Mesenchymal stem cell of Wharton's jelly (primary cell): ENCODE measurements around a stretch of chr20.

DNA sequence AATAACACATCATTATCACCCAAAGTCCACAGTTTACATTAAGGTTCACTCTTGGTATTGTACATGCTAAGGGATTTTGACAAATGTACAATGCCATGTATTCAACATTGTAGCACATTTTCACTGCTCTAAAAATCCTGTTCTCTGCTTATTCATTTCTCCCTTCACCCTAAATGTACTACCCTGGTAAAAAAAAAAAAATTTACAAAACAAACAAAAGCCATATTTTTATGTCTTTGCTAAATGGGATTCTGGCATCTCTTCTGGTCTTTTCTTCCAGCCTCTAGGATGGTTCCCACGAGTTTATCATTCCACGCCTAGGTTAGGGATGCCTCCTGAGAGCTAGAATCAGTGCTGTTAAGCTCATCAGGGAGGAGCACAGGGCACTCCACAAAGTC, 101.8 kb upstream of the MC3R start:
- CAGE, long polyA plus RNA: no peak

DNA sequence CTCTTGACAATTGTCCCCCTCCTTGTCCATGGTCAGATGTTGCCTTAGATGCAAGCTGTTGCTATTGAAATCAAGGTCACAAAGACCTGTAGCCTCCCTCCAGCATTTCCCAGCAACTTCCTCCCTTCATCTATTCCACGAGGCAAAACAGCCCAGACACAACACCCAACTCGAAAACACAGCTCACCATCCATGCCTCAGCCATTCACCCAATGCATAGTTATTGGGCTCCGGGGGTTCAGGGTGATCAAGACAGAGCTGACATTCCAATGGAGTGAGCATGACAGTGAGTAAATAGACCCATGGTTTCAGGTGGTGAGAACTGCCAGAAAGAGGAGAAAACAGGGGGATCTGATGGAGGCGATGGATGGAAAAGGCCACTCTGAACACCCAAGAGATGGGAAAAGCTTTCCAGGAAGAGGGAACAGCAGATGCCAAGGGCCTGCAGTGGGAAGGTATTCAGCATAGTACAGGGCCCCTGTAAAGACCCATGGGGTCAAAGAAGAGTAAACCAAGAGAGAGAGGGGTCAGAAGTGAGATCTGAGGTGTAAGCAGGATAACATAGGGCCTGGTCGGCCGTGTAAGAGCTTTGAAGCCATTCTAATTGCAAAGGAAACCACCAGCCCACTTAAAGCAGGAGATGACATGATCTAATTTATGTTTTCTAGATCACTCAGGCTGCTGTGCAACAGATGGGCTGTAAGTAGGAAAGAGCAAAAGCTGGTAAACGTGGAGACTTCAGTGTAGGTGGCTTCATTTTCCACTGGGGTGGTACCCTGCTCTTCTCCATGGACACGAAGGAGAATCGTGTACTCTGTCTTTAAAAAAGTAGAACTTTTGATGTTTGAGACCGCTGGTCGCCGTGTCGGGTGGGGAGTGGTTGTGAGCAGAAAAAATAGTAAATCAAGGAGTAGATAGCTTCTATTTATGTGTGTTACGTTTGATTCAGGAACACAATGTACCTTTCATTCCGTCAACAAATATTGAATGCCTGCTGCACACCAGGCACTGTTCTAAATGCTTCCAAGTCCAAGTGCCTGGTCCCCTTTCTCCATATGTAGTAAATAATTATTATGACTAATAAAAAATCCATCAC, 6.1 kb downstream of the CASS4 start:
- CAGE, long polyA plus RNA: no peak

- CAGE, long polyA plus RNA: no peak
Observed at GRCh38 chr20:56429758-56430159, 17.7 kb downstream of the CASS4 start.

DNA sequence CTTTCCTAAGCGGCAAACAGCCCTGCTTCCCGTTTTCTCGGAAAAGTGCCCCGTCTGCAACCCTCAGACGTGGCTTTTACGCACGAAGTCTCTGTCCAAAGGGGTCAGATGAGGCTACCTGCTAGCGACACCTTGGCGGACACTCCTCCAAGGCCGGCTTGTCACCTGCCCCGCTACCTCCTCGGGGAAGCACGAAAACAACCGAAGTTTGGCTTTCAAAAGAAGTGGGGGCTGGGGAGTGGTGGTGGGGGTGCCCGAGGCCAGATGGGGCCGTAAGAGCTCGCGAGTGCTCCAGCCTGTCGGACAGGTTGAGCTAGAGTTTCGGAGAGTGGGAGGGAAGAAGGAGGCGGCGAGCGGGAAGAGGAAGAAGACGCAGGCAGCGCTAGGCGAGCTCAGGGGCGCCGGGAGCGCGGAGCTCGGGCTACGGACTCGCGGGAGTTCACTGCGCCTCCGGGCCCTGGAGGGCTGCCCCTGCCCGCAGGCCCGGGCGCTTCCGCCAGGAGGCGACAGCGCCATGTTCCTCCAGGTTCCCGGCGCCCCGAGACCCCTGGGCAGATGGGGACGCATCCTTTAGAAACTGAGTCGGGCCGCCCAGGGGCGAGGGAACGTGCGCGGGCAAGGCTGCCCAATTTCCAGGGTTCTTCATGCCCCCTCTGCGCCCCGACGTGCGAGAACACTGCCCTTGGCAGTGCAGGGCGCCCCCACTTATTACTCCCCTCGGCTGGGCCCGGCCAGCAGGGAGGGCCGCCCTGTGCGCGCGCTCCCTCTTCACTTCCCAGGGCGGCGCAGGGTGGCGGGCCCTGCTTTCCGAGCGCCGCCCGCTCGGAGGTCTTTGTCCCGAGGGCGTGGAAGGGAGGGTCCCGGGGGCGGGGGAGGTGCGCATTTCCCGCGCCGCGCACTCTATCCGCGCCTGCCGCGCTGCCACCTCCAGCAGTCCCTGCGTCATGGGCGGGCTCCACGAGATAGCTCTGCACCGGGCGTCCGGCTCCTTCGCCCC, 1.0 kb downstream of the TFAP2C start:
- CAGE, long polyA plus RNA: no peak

DNA sequence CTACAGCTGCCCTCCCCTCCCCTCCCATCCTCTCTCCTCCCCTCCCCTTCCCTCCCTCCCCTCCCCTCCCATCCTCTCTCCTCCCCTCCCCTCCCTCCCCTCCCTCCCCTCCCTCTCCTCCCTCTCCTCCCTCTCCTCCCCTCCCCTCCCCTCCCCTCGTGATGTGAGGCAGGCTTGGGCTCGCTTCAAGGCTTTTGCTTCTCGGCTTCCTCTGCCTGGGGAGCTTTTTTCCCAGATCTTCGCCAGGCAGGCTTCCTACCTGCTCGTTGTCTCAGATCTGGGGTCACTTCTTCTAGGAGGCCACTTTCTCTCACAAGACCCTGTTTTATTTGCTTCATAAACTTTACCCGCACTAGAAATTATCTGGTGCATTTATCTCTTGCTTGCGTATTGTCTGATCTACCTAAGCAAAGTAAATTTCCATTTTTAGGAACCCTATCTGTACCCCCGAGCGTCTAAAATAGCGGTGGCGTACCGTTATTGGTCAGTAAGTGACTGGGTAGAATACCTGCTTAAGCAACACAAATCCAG, 150.8 kb downstream of the TFAP2C start:
- CAGE, long polyA plus RNA: no peak

DNA sequence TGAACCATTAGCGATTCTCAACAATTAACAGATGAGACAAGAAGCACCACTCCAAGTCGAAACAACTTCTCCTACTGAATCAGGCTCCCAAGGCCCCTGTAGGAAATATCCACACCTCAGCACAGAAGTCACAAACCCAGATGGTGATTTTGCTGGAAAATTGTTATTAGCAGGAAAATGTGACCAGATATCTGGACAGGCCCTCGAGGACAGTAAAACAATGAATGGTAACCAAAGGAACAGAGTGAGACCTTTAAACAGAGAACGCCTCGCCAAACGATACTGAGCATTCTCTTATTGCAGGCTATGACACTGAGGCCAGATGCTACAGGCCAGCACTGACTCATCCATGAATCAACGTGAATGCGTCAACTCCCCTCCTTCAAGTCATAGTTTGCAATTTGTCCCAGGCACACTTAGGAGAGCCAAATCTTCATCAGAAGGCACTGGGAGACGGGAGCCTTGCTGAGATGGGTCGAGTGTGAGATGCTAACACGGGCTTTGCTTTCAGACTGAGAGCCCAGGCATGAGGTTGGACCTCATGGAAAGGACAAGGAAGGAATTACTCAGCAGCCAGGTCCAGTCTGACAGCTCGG, 60.9 kb downstream of the BMP7 start:
- CAGE, long polyA plus RNA: no peak

DNA sequence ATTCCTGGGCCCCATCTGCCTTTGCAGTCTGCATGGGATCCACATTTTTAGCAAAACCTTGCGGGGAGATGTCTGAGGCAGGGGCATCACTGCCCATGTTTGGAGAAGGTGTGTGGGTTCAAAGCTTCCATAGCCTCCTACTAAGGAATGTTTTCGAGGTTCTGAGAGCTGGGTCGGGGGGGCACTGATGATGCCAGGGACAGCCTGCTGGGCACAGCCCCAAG, 13.0 kb downstream of the RBM38 start:
- CAGE, long polyA plus RNA: no peak

GRCh38 chr20:57440534-57441594, 49.7 kb downstream of the RBM38 start:
- CAGE, long polyA plus RNA: no peak

DNA sequence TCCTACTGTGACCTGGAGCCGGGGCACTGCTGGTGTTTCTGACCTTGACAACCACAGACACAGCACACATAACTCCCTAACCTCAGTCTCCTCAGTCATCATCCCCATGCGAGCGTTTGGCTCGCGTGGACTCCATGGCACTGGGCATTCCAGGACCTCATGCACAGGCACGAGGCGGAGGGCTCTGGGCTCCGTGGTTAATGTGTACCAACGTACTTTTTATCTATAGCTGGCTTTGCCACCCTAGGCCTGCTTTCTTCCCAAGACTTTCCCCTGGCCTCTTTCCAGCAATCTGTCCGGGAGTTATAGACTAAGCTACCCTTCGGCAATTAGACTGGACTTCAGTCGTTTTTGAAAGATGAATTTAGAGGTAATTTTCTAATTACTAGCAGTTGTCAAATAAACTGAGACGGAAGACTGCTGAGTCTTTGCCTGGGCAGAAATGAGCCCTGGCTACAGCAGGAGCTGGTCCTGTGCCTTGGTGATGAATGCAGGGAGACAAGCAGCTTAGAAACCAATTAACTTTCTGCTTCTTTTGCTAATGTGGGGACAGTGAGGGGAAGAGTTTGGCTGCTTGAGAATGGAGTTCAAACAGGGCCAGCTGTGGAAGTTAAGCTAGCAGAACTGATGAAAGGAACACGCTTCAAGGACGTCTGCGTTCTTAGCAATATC, 16.1 kb upstream of the CTCFL start:
- CAGE, long polyA plus RNA: no peak

GRCh38 chr20:57545788-57546699, 14.9 kb upstream of the PCK1 start:
- CAGE, long polyA plus RNA: no peak

DNA sequence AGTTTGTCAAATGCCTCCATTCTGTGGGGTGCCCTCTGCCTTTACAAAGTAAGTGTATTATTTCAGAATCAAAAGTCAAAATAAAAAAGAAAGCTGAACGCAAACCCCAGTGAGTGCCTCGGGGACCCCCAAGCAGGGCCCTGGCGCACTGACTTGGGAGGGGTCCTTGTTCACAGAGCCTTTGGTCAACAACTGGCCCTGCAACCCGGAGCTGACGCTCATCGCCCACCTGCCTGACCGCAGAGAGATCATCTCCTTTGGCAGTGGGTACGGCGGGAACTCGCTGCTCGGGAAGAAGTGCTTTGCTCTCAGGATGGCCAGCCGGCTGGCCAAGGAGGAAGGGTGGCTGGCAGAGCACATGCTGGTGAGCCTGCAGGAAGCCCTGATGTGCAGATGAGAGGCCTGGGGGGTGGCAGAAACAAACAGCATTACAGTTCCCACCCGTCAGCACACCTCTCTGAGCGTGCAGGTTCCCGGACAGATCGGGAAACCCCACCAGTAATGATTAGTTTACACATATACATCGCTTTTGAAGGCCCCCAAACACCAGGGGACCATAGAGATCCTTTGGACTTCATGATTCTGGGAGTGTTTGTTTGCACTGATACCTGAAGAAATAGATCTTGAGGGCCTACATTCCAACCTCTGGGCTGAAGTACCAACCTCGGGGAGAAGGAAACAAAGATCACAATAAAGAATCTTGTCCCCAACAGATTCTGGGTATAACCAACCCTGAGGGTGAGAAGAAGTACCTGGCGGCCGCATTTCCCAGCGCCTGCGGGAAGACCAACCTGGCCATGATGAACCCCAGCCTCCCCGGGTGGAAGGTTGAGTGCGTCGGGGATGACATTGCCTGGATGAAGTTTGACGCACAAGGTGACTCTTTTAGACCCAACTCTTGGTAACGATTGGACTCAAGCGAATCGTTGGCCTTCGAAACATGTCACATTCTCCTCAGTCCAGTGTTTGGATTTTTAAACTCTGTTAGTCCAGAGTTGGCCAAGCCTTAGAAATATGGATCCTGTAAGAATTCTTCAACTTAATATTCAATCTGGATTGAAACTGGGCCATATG, 2.3 kb downstream of the PCK1 start:
- CAGE, long polyA plus RNA: no peak

DNA sequence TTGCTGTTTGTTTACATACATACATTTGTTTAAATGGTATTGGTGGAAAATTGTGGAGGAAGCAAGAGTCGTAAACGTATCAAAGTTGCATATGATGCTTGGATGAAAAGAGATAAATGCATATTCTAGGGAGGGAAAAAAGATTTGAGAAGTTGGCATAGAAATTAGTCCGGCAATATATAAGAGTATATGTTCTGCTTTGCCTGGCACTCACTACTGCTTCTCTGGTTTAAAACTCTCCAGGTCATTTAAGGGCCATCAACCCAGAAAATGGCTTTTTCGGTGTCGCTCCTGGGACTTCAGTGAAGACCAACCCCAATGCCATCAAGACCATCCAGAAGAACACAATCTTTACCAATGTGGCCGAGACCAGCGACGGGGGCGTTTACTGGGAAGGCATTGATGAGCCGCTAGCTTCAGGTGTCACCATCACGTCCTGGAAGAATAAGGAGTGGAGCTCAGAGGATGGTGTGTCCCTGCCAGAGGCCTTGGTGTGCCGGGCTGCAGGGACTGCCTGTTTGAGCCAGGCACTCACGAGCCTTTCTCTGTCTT, 3.1 kb downstream of the PCK1 start:
- CAGE, long polyA plus RNA: no peak

DNA sequence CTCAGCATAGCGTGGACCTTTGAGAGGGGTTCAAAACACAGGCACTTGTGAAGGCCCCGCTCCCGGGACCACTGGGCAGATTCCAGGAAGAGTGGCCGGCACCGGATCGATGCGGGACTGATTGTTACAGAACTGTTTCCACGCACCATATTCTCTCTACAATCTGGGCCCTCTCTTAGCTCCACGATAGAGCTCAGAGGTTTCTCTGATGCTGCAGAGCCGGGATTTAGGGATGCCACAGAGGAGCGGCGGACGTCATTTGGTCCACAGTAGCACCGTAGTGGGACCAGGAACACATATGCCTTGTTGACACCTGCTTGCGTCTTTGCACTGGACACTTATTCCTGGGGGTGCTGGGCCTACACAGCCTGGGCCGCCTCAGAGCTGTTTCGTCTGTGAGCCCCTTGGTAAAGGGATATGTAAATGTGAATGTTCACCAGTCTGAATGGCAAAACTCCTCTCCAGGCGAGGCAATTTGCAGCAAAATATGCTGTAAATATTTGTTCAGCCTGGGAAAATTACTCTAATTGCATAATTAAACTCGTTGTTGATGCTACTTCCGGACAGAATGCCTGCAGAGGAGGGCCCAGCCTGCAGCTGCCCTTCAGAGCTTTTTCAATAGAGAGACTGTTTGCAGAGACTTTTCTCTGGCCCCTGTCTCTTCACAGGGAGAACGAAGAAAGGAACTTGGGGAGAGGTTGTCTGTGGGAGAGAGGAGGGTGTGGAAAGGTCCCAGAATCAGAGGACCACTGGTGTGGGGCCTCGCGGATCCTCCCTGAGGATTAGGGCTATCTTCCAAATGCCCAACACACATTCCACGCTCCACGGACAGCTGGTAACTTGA, 9.4 kb downstream of the PCK1 start:
- CAGE, long polyA plus RNA: no peak

DNA sequence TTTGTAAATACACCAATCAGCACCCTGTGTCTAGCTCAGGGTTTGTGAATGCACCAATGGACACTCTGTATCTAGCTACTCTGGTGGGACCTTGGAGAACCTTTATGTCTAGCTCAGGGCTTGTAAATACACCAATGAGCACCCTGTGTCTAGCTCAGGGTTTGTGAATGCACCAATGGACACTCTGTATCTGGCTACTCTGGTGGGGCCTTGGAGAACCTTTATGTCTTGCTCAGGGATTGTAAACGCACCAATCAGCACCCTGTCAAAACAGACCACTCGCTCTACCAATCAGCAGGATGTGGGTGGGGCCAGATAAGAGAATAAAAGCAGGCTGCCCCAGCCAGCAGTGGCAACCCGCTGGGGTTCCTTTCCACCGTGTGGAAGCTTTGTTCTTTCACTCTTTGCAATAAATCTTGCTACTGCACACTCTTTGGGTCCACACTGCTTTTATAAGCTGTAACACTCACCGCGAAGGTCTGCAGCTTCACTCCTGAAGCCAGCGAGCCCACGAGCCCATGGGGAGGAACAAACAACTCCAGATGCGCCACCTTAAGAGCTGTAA, 9.2 kb upstream of the ZBP1 start:
- CAGE, long polyA plus RNA: no peak

DNA sequence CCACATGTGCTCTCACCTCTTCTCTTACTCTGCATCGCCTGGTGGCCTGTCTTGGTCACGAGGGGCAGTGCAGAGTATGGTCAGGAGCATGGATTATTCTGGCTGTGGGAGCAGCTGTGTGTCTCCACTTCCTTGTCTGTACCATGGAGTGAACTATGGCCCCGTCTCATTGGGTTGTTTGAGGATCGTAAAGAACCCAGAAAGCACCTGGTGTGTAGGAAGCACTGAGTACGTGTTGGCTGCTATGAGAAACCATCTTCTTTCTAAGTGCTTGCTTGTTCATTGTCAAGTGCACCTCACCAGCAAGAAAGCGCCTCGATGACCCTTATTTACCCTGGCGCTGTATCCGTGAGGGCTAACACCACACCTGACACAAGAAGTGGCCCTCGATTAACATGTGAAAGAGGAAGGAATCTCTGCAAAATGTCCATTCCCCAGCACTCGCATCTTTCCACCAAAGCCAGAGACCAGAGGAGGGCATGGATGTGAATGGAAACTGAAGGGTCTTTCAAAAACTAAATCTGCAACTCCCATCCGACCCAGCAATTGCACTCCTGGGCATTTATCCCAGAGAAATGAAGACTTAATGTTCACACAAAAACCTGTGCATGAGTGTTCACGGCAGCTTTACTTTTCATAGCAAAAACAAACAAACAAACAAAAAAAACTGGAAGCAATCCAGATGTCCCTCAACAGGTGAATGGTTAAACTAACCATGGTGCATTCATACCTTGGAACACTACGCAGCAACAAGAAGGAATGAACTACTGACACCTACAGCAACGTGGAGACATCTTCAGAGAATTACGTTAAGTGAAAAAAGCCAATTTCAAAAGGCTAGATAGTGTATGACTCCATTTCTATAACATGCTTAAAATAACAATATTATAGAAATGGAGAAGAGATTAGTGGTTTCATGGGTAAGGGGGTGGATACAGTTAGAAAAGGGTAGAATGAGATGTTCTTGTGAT, 32.4 kb downstream of the PMEPA1 start:
- CAGE, long polyA plus RNA: no peak

GRCh38 chr20:57706018-57706826, 3.6 kb downstream of the PMEPA1 start:
- CAGE, long polyA plus RNA: no peak

DNA sequence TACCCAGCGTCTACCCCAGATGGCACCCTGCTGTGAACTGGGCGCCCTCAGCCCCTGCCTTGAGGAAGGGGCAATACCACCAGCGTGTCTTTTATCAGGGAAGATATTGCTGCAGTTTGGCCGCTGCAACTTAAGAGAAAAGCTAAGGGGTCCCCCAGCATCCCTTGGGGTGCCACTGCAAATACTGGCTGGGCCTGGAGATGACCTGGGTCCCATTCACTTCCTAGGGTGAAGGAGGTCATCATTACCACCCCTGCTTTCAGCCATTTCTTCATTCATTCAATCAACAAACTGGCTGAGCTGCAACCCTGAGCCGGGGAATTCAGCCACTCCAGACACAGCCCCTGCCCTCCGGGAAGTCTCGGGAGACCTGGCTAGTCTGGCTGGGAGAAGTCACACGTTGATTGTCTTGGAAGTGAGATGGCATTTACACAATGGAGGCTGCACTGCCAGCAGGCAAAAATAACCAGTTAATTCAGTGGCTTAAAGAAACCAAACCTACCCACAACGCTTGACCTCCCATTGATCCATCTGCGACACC, 1.9 kb upstream of the PMEPA1 start:
- CAGE, long polyA plus RNA: no peak

GRCh38 chr20:57768581-57769042, 58.8 kb upstream of the PMEPA1 start:
- CAGE, long polyA plus RNA: no peak

GRCh38 chr20:57996457-57996739, 154.3 kb upstream of the C20orf85 start:
- CAGE, long polyA plus RNA: no peak

GRCh38 chr20:58014529-58015113, 136.1 kb upstream of the C20orf85 start:
- CAGE, long polyA plus RNA: no peak